Cytotoxic T cell (primary cell): ENCODE results near the gene GLIPR1L2.

GRCh38 chr12:74292102-74293454 lies 245.1 kb upstream of the ATXN7L3B start:
- PRO-cap, 2 experiments = no peak in any of the 2 experiments

DNA sequence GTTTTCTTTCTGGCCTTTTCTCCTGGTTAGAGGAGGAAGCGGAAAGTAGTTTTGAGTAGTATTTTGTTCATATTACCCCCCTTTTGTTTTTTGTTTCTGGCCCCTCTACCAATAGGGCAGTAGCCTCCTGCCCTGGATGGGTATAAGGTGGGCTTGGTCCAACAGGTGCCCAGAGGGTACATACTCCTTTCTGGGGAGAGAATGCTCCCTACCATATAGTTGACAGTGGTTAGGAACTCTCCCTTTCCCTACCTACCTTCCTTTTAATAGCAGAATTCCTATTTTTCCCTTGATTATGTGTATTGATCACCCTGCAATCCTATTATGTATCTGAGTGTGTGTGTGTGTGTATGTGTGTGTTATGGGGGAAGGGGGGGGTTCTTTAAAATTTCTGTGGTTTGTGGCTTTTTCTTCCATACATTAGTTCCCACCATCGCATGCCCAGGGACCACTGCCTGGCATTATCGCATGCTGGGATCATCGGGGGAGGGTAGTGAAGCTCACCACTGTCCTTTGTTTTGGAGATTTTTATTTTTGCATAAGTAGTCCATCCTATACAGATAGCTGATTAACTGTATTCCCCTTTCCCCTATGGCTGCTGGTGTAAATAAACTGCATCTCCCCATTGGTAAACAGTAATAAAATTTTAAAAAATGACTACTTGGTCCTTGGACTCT lies 3.3 kb downstream of the ATXN7L3B start:
- PRO-cap, 2 experiments = no peak in any of the 2 experiments

DNA sequence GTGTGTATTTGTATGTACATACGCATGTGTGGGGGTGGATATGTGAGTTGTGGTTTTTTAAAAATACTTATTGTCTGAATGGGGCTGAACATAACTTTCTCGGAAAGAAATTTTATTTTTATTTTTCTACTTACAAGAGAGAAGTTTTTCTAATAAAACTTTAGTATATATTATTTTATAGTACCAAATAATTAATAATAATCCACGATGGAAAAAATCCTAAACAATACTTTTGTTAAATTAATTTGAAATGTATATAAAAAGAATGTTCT lies 245.5 kb downstream of the KCNC2 start:
- PRO-cap, 2 experiments = no peak in any of the 2 experiments

DNA sequence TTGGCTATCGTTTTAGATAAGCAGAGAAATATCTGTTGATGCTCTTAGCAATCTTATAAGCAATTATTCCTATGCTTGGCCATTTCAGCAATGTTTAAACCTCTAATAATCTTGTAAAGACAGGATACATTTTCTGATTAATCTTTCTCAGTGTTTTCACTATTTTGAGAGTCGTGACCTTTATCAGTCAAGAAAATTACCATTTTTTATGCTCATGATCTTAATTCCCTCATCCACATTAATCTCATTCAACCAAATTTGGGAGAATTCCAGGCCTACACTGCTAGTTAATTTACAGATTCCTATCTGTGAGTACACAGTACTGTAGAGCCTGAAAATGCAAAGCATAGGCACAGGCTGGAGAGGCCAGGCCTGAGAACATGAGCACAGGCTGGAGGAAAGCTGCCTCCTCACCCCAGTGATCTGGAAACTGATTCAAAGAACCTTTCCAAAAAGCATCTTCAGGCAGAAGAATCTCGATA lies 122.2 kb downstream of the KCNC2 start:
- PRO-cap, 2 experiments = no peak in any of the 2 experiments

GRCh38 chr12:75360102-75361050 lies 25.9 kb downstream of the GLIPR1L1 start:
- PRO-cap, 2 experiments = no peak in any of the 2 experiments

DNA sequence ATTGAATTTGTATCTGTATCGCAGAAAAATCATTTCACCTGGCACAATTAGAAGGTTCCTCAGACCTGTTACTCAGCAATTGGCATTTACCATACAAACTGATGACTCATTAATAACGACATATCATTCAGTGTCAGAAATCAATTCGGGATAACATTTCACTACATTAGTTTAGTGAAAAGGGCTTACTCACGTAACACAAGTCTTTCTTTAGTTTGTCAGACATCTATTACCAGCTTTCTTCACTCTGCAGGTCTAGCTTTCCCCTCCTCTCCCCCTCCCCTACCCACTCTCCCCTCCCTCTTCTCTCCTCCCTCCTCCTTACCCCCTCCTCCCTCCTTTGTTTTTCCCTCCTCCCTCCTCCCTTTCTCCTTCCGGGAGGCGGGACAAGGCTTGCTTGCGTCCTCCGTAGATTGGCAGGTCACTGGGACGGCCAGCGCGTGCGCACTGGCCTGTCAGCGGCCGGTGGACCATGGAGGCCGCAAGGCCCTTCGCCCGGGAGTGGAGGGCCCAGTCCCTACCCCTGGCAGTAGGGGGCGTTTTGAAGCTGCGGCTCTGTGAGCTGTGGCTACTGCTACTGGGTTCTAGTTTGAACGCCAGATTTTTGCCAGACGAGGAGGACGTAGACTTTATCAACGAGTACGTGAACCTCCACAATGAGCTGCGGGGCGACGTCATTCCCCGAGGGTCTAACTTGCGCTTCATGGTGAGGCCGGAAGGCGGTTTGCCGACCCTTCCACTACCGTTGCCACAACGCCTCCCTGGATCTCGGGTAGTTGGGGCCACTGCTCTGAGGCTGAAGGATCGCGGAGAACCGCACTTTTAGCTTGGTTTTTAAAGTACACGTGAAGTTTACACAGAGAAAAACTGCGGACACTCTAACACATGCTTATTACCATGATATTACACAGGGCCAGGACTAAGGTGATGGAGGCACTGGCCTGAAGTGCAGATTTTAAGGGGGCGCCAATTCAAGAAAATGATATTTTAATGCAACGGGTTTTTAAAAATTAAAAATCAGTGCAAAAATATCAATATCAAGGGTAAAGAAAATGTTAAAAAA lies at the start of gene GLIPR1L2:
Gene GLIPR1L2 (plus strand): TSS at position 445 of the 1,063 bp plus-strand sequence.
- PRO-cap, 2 experiments = peak in 2 of 2 experiments; most common plus-strand start position 205 of the sequence (in 2); most common minus-strand start position 921 of the sequence (in 2)

DNA sequence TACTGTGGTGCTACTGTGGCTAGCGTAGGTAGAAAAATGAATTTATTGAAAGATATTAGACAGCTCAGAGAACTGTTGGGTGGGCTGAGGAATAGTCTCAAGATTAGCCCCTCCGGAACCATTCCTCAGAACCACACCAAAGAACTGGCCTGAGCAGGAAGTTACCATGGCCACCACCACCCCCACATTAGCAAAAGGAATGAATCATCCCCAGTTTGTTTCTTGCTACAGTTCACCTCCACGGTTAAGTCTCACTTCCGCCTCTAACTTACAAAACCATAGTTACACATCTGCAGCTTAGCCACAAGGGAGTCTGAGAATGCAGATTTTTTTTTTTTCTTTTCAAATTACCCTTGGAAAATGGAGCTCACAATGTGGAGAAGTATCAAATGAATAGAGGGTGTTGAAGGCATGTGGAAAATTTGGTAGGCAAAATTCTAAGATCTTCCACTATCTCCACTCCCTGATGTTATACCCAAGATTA lies 129.6 kb upstream of the KRR1 start:
- PRO-cap, 2 experiments = no peak in any of the 2 experiments

GRCh38 chr12:75933786-75934207 lies 150.7 kb downstream of the NAP1L1 start:
- PRO-cap, 2 experiments = no peak in any of the 2 experiments

- PRO-cap, 2 experiments = no peak in any of the 2 experiments
Measured at GRCh38 chr12:75985939-75986690, 98.4 kb downstream of the NAP1L1 start.

- PRO-cap, 2 experiments = no peak in any of the 2 experiments
Measured at GRCh38 chr12:76043309-76044307, 40.9 kb downstream of the NAP1L1 start.

- PRO-cap, 2 experiments = no peak in any of the 2 experiments
Measured at GRCh38 chr12:76375066-76375402, 26.8 kb upstream of the BBS10 start.

DNA sequence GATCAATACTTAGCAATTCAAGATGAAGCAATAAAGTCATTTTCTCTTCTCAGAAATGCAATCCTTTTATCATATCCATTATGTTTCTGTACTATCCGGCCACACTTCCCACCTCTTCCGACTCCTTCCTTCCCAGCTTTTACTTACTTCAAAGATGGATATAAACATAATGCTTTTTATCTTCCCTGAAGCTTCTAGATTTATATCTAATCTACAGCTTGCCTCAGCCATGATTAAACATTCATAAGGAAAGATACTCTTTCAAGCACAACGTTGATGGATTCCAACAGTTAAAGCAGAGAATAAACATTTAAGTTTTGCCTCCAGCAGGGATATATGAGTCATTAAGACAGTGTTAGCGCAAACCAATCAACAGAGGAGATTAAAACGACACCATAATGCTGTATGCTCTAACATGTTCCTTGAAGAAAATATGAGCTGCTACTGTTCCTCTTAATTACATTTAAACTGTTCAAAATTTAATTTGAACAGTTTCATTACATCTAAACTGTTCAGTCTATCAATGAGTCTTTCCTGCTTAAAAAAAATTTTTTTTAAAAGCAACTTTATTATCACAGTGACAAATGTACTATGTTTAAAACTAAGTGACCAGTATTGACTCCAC lies 74.9 kb upstream of the BBS10 start:
- PRO-cap, 2 experiments = no peak in any of the 2 experiments

GRCh38 chr12:76503958-76504537 lies 55.5 kb downstream of the OSBPL8 start:
- PRO-cap, 2 experiments = no peak in any of the 2 experiments

DNA sequence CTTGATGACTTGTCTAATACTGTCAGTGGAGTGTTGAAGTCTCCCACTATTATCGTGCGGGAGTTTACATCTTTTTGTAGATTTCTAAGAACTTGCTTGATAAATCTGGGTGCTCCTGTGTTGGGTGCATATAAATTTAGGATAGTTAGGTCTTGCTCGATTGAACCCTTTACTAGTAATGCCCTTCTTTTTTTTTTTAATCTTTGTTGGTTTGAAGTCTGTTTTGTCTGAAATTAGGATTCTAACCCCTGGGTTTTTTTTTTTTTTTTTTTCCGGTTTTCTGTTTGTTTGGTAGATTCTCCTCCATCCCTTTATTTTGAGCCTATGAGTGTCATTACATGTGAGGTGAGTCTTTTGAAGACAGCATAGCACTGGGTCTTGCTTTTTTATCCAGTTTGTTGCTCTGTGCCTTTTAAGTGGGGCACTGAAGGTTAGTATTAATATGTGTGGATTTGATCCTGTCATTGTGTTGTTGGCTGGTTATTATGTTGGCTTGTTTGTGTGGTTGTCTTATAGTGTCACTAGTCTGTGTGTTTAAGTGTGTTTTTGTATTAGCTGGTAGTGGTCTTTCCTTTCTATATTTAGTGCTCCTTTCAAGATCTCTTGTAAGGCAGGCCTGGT lies 46.0 kb downstream of the OSBPL8 start:
- PRO-cap, 2 experiments = no peak in any of the 2 experiments

- PRO-cap, 2 experiments = no peak in any of the 2 experiments
Measured at GRCh38 chr12:77086920-77087119, 21.5 kb upstream of the E2F7 start.

- PRO-cap, 2 experiments = no peak in any of the 2 experiments
Measured at GRCh38 chr12:77965979-77966397, 135.3 kb downstream of the NAV3 start.

DNA sequence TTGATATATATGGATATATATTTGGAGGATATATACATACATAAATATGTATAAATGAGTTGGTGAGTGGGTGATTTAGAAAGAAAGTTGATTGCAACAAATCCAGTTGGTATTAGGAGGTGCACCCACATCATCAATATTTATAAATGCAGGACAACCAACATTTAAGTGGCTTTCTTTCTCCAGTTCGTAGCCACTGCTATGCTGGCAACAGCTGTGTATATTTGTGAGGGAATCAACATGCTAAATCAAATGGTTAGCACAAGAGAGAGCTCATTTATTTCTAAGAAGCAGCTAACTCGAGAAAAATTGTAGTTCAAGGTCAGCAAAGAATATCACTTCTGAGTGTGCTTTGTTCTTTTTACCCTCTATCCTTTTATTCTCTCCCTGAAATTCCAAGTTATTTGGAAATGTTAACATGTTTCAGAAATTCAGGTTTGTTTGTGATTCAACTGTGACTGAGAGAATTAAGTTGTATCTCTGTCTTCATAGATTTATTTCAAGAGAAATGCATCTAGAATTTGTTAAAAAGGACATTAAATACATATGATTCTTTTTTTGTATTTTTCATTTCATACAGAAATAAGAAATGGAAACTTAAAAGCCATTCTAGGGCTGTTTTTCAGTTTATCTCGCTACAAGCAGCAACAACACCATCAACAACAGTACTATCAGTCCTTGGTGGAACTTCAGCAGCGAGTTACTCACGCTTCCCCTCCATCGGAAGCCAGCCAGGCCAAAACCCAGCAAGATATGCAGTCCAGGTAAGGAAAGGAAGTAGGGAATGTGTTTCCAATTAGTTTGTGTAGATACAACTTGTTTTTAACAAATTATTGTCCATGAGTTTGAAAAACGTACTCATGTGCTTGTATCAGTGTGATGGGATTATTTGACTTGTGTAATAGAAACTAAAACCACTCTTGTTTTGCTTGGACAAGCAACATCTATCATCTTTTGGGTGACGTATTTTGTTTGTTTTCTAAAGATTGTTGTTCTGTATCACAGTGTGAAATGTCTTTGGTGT lies 137.6 kb downstream of the NAV3 start:
- PRO-cap, 2 experiments = no peak in any of the 2 experiments

DNA sequence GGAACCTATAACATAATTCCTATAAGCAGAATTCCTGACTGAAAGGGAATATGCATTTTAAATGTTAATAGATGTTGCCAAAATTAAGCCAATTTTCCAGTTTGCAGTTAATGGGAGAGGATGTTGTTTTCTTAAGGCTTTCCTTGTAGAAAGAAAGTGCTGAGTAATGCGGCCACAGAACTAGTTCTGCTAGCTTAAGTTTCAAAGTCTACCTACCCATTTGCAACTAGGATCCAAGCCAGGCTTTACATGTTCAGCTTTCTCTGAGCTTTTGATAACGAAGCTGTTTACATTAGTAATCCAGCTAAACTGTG lies 275.1 kb downstream of the PAWR start:
- PRO-cap, 2 experiments = no peak in any of the 2 experiments

DNA sequence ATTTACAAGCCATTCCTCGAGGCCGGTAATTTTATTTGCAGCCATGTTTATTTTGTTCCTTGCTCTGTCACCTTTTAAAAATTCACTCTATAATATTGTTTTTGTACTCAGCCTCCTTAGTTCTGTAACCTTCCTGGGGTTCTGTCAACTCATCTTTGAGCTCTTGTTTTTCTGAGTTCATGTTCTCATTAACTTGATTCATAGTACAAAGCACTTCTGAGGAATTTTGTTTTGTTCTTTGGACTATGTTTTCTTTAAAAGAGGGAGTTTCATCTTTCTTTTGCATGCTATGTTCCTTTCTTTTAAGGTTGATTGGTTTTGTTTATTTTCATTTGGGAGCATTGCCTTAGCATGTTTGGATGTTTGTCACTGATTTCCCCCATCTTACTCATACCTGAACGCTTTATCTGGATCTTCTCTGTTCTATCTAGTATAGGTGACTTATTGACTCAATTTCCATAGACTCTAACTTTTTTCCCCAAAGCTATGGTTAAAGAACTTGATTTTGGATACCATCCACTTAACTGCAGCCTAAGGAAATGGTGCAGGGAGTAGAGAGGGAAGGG lies 268.6 kb downstream of the PAWR start:
- PRO-cap, 2 experiments = no peak in any of the 2 experiments

- PRO-cap, 2 experiments = no peak in any of the 2 experiments
Measured at GRCh38 chr12:79547043-79547346, 143.8 kb downstream of the PAWR start.